Breast (tissue), 4 donors: ENCODE measurements around the genes RAB38, TRIM49D1, DEUP1, PIWIL4 and CWC15.

DNA sequence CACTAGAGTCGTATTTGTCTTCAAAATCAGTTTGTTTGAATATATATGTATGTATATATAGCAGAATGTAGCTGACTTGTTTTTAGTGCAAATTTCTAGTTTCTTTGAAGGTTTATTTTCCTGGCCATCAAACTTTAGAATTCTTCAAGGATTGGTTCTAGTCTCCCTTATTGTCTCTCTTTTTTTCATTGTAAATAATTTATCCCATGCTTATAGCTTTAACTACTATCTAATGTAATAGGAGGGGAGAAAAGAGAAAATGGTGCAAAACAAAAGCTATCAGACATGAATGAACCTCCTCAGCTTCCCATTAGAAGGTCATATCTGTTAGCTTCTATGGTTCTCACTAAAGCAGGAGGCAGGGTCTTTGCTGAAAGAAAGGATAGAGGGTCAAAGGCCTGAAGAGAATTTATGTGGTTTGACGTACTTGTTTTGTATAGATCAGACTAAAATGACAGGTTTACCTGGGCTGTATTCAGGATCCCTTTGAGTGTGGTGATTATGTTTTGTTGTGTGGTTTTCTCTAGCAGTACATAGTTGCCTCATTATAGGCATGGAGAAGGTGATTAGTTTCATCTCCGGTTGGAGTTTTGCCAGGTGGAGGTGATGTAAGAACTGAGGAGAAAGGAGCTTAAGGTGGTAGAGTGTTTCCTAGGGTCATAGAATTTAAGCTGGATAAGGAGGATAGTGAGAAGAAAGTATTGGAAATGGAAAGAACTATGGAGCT, 228.8 kb downstream of the TMEM135 start:
- PRO-cap, 3 experiments = no peak in any of the 3 experiments
- RRBS = no CpG with 5 or more reads among the region's 3 CpGs

DNA sequence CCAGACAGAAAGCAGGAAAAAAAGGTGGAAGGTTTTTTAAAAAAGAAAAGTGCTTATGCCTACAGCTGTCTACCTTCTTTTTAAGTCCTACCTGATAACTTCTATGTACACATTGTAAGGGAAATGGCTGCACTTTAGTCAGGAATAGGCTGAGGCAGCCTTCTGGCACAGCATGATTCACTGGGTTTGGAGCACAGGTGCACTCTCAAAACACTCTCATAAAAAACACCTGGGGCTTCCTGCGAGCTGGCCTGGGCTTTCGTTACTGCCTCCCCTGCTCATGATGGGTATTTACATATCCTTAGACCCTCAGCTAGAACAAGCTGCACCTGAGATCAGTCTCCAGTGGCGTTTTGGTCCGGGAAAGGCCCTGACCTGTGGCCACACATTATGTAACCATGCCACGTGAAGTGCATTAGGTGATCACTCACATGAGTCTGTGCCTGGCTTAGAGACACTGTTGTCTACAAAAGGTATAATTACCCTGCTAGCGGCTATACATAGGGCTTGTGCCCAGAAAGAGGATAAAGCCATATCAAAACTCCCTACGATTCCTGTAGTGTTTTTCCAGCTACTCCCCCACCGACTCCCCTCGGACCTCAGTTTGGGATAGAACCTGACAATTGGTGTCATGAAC, 321.7 kb downstream of the TMEM135 start:
- PRO-cap, 3 experiments = no peak in any of the 3 experiments
- RRBS = no CpG with 5 or more reads among the region's 9 CpGs

GRCh38 chr11:88174447-88175803, at the start of gene RAB38:
RAB38 (minus strand) TSS chr11:88175443.
- PRO-cap, 3 experiments = peak in 3 of 3 experiments; most common plus-strand start chr11:88174867 (in 3); most common minus-strand start chr11:88175443 (in 1)
- RRBS = 9% methylated on average over 19 of the region's 67 CpGs

- PRO-cap, 3 experiments = no peak in any of the 3 experiments
- RRBS = no CpG with 5 or more reads among the region's 8 CpGs
Measured at GRCh38 chr11:88330770-88331914, 6.4 kb downstream of the CTSC start.

- PRO-cap, 3 experiments = no peak in any of the 3 experiments
- RRBS = no CpG with 5 or more reads among the region's 8 CpGs
Measured at GRCh38 chr11:88338306-88338736, 785 bp upstream of the CTSC start.

GRCh38 chr11:88508100-88508966, 170.8 kb upstream of the CTSC start:
- PRO-cap, 3 experiments = no peak in any of the 3 experiments
- RRBS = 11% methylated on average over 18 of the region's 55 CpGs

DNA sequence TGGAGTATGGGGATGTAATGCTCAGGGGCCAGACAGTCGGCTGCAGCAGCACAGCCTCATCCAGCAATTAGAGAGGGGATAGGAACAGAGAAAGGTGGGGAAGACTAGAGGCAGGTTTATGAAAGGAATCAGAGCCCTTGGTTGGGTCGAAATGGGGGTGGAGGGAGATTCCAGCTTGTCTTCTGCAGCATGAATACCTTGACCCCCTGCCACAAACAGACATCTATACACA, at the start of gene TRIM49D1:
Gene TRIM49D1, minus strand, starts transcription at position 57 of the 232 bp plus-strand sequence.
- PRO-cap, 3 experiments = no peak in any of the 3 experiments
- RRBS = no CpG with 5 or more reads among the region's 2 CpGs

- PRO-cap, 3 experiments = no peak in any of the 3 experiments
- RRBS = 3% methylated on average over 13 of the region's 39 CpGs
Measured at GRCh38 chr11:92225481-92226055, 950 bp downstream of the FAT3 start.

- PRO-cap, 3 experiments = no peak in any of the 3 experiments
- RRBS = no CpG with 5 or more reads among the region's 4 CpGs
Measured at GRCh38 chr11:92770602-92770988, 198.9 kb upstream of the MTNR1B start.

GRCh38 chr11:93116224-93117350, 81.2 kb downstream of the SLC36A4 start:
- PRO-cap, 3 experiments = no peak in any of the 3 experiments
- RRBS = no CpG with 5 or more reads among the region's 5 CpGs

DNA sequence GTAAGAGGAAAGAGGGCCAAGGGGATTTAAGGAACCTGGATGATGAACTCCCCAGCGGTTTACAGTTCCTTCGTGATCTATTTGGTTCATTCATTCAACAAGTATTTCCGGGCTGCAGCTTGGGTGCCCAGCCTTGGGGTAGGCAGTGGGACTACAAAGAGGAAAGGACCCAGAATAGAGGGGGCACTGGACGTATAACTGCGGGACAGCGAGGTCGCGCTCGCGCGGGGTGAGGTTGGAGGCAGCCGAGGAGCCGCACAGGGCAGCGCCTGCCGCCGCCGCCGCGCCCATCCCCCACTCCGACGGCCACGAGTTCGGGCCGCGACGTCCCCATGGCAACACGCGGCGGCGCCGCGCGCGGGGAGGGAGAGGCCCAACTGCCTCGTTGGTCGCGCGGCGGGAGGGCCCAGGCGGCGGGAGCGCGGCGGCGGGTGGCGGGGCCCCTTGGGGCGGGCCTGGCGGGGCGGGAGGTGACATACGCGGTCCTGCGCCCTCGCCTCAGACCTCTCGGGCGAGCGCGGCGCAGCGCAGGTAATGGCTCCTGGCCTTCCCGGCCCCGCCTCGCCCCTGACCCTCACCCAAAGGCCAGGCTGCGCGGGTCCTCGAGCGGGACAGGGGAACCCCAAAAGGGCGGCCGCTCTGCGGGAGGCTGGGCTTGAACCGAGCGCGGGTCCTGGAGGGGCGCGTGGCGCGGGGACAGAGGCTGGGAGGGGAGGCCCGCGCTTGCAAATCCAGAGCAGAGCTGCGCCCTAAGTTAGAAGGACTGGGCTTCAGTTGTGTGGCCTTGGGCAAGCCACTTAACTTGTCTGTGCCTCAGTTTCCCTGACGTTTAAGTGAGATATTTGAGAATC, at the start of gene DEUP1:
Gene DEUP1, plus strand, starts transcription at position 501 of the 851 bp plus-strand sequence.
- PRO-cap, 3 experiments = no peak in any of the 3 experiments
- RRBS = no CpG with 5 or more reads among the region's 80 CpGs

DNA sequence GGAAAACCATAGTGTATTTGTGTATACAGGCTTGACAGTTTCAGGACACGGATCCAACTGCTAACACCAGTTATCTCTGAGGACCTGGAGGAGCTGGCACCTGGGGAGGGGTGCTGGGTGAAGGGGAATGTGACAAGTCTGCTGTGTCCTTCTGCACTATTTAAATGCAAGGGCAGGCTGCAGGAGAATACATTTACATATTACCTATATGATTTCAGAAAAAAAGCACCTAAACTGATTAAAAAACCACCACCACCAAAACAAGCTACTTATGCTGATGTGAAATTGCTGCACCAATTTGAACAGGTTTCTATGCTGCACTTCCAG, 6.7 kb downstream of the SMCO4 start:
- PRO-cap, 3 experiments = no peak in any of the 3 experiments
- RRBS = no CpG with 5 or more reads among the region's 1 CpG

GRCh38 chr11:93537750-93538329, 5.4 kb downstream of the SMCO4 start:
- PRO-cap, 3 experiments = no peak in any of the 3 experiments
- RRBS = 5% methylated on average over 2 of the region's 14 CpGs

DNA sequence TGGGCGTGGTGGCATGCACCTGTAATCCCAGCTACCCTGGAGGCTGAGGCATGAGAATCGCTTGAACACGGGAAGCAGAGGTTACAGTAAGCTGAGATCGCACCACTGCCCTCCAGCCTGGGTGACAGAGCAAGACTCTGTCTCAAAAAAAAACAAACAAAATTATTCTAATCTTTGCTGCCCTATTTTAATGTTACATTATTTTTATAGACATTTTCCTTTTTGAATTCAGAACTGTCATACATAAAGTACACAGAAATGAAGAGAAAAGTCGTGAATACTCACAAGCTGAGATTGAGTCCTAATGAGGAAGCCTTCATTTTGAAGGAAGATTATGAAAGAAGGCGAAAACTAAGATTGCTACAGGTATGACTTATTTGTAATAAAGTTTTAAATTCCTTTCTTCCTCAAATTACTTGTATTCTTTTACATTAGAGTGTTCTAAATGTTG, 5.0 kb downstream of the CEP295 start:
- PRO-cap, 3 experiments = no peak in any of the 3 experiments
- RRBS = no CpG with 5 or more reads among the region's 6 CpGs

GRCh38 chr11:93736704-93737309, 4.5 kb downstream of the TAF1D start:
- PRO-cap, 3 experiments = no peak in any of the 3 experiments
- RRBS = no CpG with 5 or more reads among the region's 7 CpGs

DNA sequence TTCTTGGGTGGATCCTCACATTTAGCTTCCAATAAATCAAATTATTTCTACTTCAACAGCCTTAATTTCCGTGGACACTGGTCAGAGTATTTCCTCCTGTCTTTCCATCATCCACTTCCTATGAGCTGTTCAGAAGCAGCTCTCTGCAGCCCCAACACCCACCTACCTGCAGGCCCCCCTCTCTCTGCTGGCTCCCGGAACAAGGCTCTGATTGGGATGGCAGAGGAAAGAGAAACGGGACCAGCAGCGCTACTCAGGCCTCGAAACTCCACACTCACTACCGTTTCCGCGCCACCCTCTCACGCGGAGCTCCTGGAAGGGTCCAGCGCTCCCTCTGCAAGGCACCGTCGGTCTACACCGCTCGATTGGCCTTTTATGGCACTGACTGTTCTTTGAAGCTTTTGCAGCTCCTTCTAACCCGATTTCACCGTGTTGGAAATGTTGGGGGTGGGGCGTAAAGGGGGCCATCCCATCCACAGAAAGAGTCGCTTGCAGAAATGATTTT, 429 bp upstream of the PANX1 start:
- PRO-cap, 3 experiments = peak in 1 of 3 experiments; most common plus-strand start position 222 of the sequence (in 1)
- RRBS = no CpG with 5 or more reads among the region's 19 CpGs

- PRO-cap, 3 experiments = no peak in any of the 3 experiments
- RRBS = no CpG with 5 or more reads among the region's 5 CpGs
Measured at GRCh38 chr11:94153044-94153813, 24.6 kb downstream of the PANX1 start.

DNA sequence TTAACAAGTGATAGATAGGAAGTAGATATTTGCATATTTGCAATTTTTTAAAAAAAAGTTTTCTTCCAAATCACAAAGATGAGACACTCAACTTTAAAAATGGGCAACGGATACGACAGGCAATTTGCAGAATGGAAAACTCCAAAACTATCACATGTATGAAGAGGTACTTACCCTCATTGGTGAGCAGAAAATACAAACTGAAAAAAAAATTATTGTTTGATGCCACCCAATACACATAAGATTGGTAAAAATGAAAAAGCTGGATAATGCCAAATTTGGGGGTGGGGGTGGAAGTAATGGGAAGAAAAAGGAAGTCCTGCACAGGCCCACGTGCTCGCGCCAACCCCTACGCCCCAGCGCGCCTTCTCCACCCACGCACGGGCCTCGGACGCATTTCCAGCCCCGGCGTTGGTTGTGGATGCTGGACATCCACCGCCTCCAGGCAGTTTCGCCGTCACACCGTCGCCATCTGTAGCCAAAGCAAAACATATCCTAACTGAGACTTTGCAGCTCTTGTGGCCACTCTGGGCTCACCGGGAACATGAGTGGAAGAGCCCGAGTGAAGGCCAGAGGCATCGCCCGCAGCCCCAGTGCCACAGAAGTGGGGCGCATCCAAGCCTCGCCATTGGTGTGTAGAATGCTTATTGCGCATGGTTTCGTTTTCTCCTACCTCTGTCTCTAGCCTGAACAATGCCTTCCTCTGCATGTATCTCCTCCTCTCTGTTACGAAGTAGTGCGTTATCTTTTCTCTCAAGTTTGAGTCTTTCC, at the start of gene PIWIL4:
Gene PIWIL4, plus strand, starts transcription at position 394 of the 771 bp plus-strand sequence.
- PRO-cap, 3 experiments = no peak in any of the 3 experiments
- RRBS = no CpG with 5 or more reads among the region's 29 CpGs

- PRO-cap, 3 experiments = no peak in any of the 3 experiments
- RRBS = no CpG with 5 or more reads among the region's 10 CpGs
Measured at GRCh38 chr11:94876600-94877248, 96.6 kb downstream of the CWC15 start.

- PRO-cap, 3 experiments = peak in 3 of 3 experiments; most common plus-strand start chr11:94973681 (in 3); most common minus-strand start chr11:94973577 (in 3)
- RRBS = no CpG with 5 or more reads among the region's 73 CpGs
Measured at GRCh38 chr11:94972950-94974130, at the start of gene CWC15. CWC15 (minus strand) TSS chr11:94973556.